ENCODE measurements around the genes RNF31, IRF9 and KHNYN.

GRCh38 chr14:23145582-23146186 lies 26.6 kb upstream of the CEBPE start:
- PRO-cap, result no peak

DNA sequence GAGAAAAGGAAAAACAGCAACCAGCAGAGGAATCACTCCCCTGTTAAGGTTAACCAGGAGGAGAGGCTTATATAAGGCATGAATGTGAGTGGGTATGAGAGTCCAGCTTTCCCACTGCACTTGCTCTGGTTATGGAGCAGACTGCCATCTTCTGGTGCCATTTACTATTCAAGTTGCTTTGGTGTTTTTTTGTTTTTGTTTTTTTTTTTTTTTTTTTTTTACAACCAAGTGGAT lies 3.0 kb downstream of the PPP1R3E start:
- PRO-cap, result no peak

DNA sequence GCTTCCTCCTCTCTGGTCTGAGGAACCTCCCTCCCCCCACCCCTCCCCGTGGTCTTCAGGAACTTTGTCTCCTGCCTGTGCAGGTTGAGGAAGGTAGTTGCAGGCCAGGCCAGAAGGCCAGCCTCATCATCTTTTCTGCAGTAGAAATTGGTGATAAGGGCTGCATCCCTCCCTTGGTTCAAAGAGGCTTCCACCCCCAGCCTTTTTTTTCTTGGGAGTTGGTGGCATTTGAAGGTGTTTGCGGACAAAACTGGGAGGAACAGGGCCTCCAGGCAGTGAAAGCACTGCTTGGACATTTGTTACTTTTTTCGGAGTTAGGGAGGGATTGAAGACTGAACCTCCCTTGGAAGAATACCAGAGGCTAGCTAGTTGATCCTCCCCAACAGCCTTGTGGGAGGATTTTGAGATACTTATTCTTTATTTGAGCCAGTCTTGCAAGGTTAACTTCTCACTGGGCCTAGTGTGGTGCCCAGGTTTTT lies 3.1 kb downstream of the PABPN1 start:
- PRO-cap, result no peak

GRCh38 chr14:23361218-23361962 lies 3.6 kb downstream of the EFS start:
- PRO-cap, result no peak

- PRO-cap, result no peak
These were observed 13.4 kb downstream of the MYH7 start for GRCh38 chr14:23422011-23422460.

GRCh38 chr14:23581507-23581812 lies 2.9 kb upstream of the JPH4 start:
- PRO-cap, result no peak

- PRO-cap, result no peak
These were observed 26.0 kb upstream of the DHRS2 start for GRCh38 chr14:23610042-23610603.

GRCh38 chr14:23694059-23695014 lies 58.2 kb downstream of the DHRS2 start:
- PRO-cap, result no peak

DNA sequence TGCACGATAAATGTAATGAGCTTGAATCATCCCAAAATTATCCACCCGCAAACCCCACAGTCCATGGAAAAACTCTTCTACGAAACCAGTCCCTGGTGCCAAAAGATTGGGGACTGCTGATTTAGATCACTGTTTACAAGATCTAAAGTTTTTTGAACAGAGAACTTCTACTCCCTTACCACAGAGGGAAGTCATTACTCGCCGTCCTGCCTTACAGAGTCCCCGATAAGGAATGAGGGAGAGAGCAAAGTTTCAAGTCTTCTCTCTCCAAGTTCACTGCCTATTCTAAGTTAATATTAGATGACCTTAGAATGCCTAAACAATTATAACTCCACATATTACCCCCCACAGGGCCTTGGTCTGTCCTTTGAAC lies 21.8 kb upstream of the DHRS4 start:
- PRO-cap, result unidirectional peak, minus-strand start at position 234 of the sequence

- PRO-cap, result no peak
These were observed 596 bp downstream of the CARMIL3 start for GRCh38 chr14:24052279-24052931.

GRCh38 chr14:24067049-24067441 lies 4.3 kb upstream of the CPNE6 start:
- PRO-cap, result no peak

- PRO-cap, result bidirectional peak, plus-strand start at chr14:24147503, minus-strand start at chr14:24147230
These were observed at the start of gene RNF31 for GRCh38 chr14:24147416-24147901. TSS of gene RNF31 (plus strand) at chr14:24147498.

- PRO-cap, result unidirectional peak, plus-strand start at chr14:24161286; bidirectional peak, plus-strand start at chr14:24161714, minus-strand start at chr14:24161615
These were observed at the start of gene IRF9 for GRCh38 chr14:24160735-24161885. TSS of gene IRF9 (plus strand) at chr14:24161265.

DNA sequence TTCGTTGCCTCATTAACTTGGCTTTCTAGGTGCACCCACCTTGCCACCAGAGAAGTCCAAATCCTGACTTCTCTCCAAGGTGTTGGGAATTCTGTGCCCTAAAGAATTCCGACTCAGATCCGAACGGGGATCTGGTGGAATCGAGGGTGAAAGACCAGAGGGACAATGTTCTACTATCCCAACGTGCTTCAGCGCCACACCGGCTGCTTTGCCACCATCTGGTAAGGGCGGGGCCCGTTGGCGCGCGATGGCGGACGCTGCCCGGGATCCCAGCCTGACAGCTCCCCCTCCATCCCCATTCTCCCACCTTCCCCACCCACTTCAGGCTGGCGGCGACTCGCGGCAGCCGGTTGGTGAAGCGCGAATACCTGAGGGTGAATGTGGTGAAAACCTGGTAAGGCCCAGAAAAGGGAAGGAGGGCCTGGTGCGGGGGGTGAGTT lies 528 bp downstream of the REC8 start:
- PRO-cap, result no peak

GRCh38 chr14:24278903-24279955 lies 7.8 kb upstream of the RABGGTA start:
- PRO-cap, result no peak

DNA sequence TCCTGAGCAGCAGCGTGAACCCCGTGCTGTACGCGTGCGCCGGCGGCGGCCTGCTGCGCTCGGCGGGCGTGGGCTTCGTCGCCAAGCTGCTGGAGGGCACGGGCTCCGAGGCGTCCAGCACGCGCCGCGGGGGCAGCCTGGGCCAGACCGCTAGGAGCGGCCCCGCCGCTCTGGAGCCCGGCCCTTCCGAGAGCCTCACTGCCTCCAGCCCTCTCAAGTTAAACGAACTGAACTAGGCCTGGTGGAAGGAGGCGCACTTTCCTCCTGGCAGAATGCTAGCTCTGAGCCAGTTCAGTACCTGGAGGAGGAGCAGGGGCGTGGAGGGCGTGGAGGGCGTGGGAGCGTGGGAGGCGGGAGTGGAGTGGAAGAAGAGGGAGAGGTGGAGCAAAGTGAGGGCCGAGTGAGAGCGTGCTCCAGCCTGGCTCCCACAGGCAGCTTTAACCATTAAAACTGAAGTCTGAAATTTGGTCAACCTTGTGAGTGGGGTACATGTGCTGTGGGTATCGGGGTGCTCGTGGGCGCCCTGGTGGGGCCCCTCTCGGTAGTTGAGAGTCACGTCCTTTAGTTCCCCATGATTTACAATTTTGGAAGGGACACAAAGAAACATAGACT lies 5.3 kb downstream of the LTB4R start:
- PRO-cap, result bidirectional peak, plus-strand start at position 381 of the sequence, minus-strand start at position 274 of the sequence

GRCh38 chr14:24374189-24374514 lies 6.2 kb downstream of the NFATC4 start:
- PRO-cap, result no peak

- PRO-cap, result no peak
These were observed 1.9 kb downstream of the CBLN3 start for GRCh38 chr14:24427543-24428050.

DNA sequence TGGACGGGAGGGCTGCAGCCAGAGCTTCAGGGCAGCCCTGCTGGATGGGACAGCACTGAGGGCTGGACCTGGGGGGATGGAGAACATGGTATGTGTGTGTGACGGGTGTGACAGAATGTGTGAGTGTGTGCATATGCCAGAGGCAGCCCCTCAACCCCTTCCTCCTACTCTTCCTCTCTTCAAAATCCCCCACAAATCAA lies 248 bp downstream of the CBLN3 start:
- PRO-cap, result no peak

GRCh38 chr14:24429520-24430429 lies at the start of gene KHNYN:
TSS of gene KHNYN (plus strand) at chr14:24429954.
- PRO-cap, result bidirectional peak, plus-strand start at chr14:24429954, minus-strand start at chr14:24429878; bidirectional peak, plus-strand start at chr14:24430317, minus-strand start at chr14:24430192